Right atrium auricular region (tissue), 2 donors: ENCODE measurements around the genes ALS2, FZD7 and NBEAL1.

GRCh38 chr2:201432126-201432556 is 19.1 kb downstream of the TRAK2 start:
- PRO-cap: unidirectional peak, plus-strand start at chr2:201432313
- RAMPAGE, long total RNA, 2 experiments: no peak in any of the 2 experiments

DNA sequence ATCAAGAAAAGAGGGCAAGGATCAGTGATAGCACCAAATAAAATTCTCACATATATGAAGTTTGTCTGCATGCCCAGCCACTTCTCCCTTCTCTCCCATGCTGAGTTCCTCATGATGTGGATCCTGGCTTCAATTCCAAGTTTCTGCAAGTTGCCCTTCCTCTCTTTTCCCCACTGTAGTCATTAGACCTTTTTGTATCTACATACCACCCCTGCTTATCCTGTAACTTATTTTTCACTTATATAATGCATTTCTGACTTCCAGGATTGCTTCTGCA is 6.9 kb downstream of the STRADB start:
- PRO-cap: no peak
- RAMPAGE, long total RNA, 2 experiments: no peak in any of the 2 experiments

- PRO-cap: no peak
- RAMPAGE, long total RNA, 2 experiments: no peak in any of the 2 experiments
Measured at GRCh38 chr2:201765789-201766164, 15.0 kb downstream of the ALS2 start.

DNA sequence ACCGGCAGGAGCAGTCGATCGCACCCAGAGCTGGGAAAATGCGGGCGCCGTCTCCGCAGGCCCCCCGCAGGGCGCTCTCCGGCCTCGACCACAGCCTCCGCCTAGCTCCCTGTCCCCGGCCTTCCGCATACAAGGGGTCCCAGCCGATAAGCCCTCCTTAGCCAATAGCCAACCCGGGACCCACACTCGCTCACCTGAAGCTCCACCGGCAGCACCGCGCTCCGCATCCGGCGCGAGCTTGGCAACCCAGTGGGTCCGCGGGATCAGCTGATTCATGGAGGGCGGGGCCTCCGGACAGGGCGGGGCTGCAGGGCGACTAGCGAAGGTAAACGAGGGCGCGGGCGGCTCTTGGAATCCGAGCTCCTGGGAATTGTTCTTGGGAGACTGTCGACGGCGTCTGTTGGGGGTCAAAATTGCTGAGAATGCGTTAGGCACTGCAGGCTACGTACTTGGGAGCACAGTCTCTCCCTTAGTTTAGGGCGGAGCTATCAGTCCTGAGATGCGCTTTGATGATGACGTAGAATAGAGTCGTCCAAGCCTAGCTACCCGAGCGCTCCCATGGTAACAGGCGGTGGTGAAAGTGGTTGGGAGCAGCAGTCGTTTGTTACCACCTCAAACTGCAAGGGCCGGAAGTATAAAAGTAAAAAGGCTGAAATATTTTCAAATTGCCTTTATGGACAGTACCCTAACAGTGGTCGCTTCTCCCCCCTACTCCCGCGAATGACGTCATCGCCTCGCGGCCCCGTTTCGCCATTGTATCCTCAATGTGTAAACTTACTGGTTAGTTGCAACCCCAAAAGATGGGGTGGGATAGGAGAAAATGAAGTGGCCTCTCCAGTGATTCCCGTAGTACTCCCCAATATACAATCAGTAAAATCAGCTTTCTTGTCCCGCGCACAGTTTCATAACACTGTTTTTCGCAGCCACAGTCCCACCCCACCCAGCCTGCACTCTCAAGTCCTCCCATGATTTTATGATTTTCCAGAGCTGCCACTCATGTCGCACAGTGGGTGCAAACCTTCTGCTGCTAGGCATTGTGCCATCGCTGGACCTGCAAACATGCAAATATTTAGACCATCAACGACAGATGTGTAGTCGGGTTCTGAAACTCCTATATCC is at the start of gene ALS2:
Gene ALS2, minus strand, starts transcription at position 251 of the 1,119 bp plus-strand sequence.
- PRO-cap: bidirectional peak, plus-strand start at position 559 of the sequence, minus-strand start at position 240 of the sequence
- RAMPAGE, long total RNA, 2 experiments: start-site peak on the minus strand in 2 of 2 experiments, centred at positions 225 to 231 of the sequence, 90 to 169 reads per replicate

- PRO-cap: bidirectional peak, plus-strand start at chr2:202033855, minus-strand start at chr2:202033539; bidirectional peak, plus-strand start at chr2:202034177, minus-strand start at chr2:202034119
- RAMPAGE, long total RNA, 2 experiments: no peak in any of the 2 experiments
Measured at GRCh38 chr2:202033699-202034362, at the start of gene FZD7. TSS of gene FZD7 (plus strand) at chr2:202033855.

- PRO-cap: no peak
- RAMPAGE, long total RNA, 2 experiments: no peak in any of the 2 experiments
Measured at GRCh38 chr2:202161397-202161918, 76.9 kb downstream of the SUMO1 start.

DNA sequence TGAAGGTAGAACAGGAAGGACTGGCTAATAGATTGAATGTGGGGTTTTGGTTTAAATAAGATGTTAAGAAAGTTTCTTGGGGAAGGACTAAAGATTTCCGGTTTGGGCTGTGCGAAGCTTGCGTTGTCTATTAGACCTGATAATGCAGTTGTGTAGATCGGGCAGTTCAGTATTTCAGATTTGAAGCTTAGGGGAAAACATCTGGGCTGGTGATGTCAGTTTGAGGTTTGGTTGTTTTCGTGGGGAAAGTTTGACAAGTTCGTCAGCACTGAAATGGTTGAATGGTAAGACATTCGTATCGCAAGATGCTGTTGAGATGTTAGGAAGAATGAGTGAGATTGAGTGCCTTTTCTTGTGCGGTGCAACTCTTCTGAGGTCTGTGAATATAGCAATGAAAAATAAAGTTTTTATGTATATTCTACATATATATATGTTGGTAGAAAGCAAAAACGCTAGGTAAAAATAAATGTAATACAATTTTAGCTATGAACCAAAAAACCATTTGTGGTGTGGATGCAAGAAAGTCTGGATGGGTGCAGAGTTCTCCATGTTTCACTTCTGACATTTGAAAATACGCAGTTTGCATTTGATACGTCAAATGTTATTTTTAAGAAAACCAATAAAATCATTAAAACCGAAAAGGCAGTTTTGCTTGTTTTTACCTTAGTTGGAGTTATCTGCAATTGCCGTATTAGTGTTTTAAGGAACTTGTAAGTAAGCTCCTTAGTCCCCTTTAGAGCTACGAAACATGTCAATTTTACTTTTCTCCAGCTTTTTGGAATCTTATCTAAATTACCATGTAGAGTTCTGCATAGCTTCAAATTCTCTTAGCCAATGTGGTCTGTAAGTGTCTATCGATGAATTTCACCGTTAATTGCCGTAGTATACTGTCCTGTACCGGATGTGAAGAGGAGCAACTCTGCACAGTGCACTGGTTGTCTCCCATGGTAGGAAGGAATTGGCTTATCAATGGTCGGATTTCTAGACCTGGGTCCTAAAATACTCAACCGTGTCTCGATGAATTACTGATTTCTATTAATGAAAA is 1.5 kb downstream of the NOP58 start:
- PRO-cap: no peak
- RAMPAGE, long total RNA, 2 experiments: no peak in any of the 2 experiments

GRCh38 chr2:202588633-202589338 is 46.0 kb upstream of the FAM117B start:
- PRO-cap: no peak
- RAMPAGE, long total RNA, 2 experiments: no peak in any of the 2 experiments

DNA sequence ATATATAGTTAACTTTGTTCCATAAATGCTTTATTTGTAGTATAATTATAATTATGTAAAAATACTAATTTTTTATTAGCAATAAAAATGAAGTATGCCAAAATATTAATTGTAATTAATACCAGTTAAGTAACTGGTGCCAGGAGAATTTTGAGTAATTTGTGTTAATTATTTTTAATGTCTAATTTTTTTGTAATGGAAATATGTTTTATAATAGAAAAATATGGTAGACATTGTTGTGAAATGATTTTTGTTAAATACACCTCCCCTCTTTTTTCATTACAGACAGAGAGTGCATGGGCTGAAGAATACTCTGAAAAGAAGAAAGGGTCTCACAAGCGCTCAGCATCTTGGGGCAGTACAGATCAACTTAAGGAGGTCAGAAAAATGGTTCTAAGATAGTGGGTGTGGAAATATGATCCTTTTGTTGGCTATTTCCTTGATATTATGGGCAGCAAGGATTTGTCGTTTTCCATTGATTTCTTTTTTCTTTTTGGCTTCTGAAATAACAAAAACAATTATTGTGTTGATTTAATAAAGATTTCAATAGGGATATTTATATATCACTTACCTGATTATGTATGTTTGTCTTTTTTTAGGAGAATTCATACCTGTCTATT is 90.0 kb downstream of the FAM117B start:
- PRO-cap: no peak
- RAMPAGE, long total RNA, 2 experiments: no peak in any of the 2 experiments

DNA sequence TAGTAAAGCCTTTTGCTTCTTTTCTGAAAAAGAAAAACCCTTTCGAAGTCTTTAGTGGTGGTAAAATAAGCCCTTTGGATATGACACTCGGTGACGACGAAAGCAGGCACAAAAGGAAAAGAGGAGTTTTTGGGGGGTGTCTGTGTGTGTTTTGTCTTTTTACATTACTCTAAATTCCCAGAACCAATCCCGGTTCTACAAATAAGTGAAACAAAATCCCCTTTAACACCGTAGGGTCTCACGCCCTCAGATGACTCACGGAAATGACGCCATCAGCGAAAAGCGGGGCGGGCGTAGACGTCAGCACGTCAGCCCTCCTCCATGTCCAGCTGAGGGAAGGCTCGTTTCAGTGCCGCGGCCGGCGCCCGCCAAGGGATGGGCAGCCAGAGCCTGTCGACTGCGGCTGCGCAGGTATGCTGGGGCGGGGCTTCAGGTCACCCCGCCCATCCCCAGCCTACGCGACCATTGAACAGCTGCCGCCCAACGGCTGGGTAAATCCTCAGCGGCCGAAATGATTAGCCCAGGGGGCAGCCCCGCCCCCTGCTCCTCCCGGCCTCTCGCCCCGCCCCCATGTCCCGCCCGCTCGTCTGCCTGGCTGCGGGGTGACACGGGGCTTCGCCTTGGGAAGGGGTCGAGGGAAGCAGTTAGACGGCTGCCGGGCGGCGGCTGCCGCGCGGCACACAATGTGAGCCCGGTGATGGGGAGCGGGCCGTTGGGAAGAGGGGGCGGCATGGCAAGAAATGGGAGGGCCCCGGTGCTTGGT is at the start of gene NBEAL1:
Gene NBEAL1, plus strand, starts transcription at position 578 of the 763 bp plus-strand sequence.
- PRO-cap: bidirectional peak, plus-strand start at position 349 of the sequence, minus-strand start at position 197 of the sequence; bidirectional peak, plus-strand start at position 623 of the sequence, minus-strand start at position 377 of the sequence
- RAMPAGE, long total RNA, 2 experiments: start-site peak on the plus strand in 2 of 2 experiments, centred at positions 594 to 595 of the sequence, 203 to 235 reads per replicate

DNA sequence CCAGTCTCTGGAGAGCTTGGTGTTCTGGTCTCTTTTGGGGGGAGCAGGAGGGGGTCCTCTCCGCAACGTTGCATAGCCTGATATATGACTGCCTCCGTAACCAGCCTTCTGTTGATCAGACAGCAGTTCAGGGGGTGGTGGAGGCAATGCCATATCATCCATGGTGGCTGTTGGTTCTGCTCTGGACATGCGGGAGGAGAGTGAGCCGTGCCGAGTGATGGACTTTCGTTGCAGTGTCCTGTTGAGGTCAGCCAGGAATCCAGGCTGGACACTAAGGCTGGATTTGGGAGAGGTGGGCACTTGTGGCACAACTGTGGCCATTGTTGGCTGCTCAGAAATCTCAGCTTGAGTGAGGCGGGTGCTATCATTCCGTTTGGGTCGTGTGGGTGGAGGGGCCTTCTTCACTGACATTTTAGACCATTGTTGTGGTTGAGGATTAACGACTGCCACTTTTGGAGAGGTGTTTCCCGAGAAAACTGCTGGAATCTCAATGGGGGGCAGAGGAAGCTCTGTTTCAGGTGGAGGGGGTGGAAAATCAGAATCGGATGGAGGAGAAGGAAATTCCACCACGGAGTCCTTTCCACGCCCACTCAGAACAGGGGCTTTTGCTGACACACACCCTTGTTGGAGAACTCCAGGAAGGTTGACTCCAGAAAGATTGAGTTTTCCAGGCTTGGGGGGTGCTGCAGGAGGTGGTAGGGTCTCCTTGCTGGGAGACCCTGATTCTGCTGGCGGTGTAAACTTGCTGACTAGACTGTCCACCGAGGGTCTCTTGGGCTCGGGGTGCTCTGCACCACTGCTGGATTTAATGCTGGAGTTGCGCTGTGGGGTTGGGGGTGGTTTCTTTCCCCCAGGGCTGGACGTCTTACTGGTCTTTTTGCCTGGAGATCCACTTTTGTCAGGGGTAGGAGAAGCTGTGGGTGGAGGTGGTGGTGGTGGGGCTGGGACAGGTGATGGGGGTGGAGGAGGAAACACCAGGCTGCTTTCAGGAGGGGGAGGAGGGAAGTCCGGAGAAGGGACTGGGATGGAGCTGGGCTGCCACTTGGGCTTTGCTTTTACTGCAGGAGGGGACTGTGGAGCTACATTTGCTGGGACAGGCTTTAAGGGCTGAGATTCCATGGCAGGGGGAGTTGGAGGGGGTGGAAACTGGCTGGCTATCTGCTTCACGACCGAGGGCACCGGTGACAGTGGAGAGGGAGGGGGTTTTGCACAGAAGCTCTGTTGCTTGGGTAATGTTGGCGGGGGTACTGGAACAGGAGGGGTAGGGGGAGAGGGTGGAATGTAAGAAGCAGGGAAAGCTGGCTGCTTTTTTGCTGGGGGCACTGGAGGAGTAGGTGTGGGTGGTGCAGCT is 95.2 kb downstream of the RAPH1 start:
- PRO-cap: no peak
- RAMPAGE, long total RNA, 2 experiments: no peak in any of the 2 experiments

- PRO-cap: unidirectional peak, plus-strand start at chr2:203684236
- RAMPAGE, long total RNA, 2 experiments: no peak in any of the 2 experiments
Measured at GRCh38 chr2:203683867-203684548, 22.4 kb upstream of the CD28 start.

DNA sequence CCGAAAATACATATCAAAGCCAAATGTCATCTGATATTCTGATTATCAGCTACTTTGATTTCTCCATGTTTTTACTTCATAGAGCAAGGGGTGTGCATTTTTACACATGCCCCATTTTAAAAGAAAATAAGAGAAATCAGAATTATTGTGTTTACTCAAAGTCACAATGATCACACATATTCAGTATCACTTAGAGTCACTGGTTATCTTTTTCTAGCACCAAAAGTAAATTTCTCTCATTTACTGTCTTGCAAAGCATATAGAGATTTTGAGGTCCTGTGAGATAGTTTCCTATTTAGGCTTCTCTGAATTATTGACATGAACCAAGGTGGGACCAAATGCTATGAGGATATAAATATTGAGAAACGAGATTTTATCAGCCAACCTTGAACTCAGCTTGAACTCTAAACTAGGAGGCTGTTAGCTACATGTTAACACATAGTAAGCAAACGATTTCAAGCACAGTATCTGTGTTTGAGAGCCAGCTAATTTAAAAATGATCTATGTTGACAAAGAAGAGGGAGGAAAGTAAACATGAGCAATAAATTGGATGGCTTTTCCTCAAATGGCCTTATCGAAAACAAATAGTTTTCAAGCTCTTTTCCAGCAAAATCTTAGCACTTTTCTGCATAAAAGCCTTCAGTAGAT is 14.4 kb downstream of the CD28 start:
- PRO-cap: no peak
- RAMPAGE, long total RNA, 2 experiments: no peak in any of the 2 experiments

GRCh38 chr2:203811296-203812384 is 55.9 kb upstream of the CTLA4 start:
- PRO-cap: no peak
- RAMPAGE, long total RNA, 2 experiments: no peak in any of the 2 experiments

GRCh38 chr2:203870968-203871296 is 3.4 kb downstream of the CTLA4 start:
- PRO-cap: no peak
- RAMPAGE, long total RNA, 2 experiments: no peak in any of the 2 experiments

DNA sequence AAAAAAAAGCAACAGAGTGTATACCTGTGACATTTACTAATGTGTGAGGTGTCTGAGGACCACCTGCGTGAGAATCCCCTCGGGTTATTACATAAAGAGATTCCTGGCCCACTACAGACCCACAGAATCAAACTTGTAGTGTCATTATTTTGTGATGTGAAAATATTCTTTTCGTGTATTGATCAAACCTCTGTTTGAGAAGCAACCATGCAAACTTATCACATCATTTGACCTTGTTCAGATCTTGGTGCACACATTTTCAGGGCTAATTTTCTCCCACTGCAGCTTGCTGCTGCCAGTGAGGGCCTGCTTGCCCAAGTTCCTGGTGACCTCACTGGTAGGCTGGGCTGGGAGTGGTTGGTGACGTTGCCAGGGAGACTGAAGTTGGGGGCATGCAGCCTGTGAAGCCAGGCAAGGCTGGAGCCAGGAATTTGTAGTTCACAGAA is 38.4 kb downstream of the PARD3B start:
- PRO-cap: no peak
- RAMPAGE, long total RNA, 2 experiments: no peak in any of the 2 experiments

GRCh38 chr2:204686065-204686405 is 140.8 kb downstream of the PARD3B start:
- PRO-cap: no peak
- RAMPAGE, long total RNA, 2 experiments: no peak in any of the 2 experiments

DNA sequence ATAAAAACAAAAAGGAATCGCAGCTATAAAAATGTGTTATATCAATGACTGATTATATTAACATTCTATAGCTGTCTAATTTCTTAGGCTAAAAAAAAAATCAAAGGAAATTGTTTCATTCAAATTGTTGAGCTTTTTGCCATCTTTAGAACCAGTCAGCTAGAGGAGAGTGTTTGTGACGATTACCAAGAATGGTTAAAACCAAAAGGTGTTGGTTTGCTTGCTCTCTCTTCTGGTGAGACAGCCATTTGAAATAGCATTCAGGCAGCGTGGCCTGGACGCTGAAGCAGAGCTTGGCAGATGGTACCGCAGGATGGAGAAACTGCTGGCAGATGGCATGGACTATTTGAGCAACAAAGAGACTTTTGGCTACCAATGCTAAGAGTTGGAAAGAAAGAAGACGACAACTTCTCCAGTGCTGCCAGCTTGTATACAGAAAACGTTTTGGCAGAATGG is 314.9 kb downstream of the PARD3B start:
- PRO-cap: no peak
- RAMPAGE, long total RNA, 2 experiments: no peak in any of the 2 experiments

- PRO-cap: no peak
- RAMPAGE, long total RNA, 2 experiments: no peak in any of the 2 experiments
Measured at GRCh38 chr2:204922020-204922605, 376.8 kb downstream of the PARD3B start.

- PRO-cap: no peak
- RAMPAGE, long total RNA, 2 experiments: no peak in any of the 2 experiments
Measured at GRCh38 chr2:205091798-205092648, 546.7 kb downstream of the PARD3B start.